ENCODE data around the genes PRORP, INSM2, SLC25A21 and CLEC14A.

DNA sequence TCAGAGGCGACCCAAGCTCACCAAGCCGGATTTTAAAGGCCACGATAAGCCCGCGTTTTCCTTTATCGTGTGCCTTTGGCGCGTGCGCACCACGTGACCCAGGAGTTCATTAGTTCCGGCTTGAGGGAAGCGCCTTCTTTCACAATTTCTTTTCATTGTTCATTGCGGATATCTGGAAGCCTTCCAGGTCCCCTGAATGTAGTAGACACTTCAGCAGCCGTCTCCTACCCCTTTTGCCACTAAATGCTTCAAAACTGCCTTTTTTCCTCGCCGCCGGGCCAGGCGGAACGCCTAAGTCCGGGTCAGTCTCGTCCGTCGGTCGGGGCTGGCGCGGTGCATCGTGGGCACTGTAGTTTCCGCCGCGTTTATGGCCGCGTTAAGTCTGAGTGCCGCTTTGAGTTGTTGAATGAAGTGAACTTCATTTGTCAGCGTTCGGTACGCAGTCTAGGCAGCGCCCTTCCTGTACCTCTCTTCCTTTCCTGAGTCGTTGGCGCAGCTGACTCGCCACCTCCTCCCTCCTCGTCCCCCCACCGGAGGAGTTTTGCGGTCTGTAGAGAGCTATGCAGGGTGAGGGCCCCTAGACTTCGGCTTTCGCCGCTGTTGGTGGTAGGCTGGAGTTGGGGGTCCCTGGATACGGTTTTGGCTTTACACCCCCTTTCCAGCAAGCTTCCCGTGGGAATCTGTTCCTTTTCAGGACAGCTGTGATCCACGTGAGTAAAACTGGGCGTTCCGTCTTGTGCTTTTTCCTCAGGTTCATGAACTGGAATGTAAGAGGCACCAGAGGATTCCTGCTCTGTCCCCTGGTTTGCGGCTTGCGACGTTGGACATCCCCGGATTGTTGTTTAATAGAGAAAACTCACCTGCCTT, at the start of gene PRORP:
TSS of gene PRORP (plus strand) at position 352 of the 867 bp plus-strand sequence.
- RRBS, result 1% methylated on average over 7 of the region's 55 CpGs

DNA sequence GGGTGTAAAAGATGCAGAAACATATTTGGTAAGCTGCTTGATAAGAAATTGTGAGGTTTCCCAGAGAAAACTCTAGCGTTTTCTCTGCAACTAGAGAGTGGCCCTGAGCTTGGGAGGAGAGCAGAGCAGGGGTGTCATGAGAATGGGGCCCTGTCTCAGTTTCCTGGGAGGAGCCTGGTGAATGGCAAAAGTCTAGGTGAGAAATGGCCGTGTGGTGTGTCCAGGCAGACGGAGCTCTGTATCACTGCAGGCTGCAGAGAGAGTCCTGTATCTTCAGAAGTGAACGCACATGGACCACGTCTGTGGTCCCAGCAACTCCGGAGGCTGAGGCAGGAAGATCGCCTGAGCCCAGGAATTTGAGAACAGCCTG, 51.2 kb downstream of the NFKBIA start:
- RRBS, result no CpG with 5 or more reads among the region's 7 CpGs

DNA sequence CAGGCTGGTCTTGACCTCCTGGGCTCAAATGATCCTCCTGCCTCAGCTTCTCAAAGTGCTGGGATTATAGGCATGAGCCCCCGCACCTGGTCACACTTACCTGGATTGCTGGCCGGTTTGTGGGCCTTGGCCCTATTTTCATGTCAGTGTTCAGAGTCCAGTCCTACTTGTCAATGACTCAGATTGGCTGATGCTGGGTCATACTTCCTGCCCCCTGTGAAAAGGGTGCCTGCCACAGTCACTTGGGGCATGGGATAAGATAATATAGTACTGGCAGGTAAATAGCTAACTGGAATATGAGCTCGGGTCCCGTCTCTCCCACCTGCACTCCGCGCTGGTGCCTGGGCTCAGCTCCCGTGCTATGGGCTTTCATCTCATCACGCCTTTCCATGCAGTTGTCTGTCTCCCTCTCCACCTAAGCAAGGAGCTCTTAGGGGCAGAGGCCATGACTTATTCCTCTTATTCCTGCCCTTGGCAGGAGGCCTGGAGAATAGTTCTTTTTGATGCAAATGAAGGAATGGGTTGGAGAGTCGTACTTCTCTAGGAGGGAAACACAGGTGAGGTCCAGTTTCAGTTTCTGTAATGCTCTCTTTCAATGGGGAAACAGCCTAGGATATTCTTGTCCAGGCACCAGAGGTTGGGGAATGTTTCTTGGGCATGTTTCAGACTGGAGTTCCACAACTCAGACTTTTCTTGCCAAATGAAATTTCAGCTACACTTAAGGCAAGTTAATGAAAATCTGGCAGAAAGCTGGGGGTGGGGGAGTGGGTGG, 7.1 kb downstream of the NFKBIA start:
- RRBS, result no CpG with 5 or more reads among the region's 9 CpGs

- RRBS, result no CpG with 5 or more reads among the region's 6 CpGs
These were observed 12.2 kb upstream of the NFKBIA start for GRCh38 chr14:35416743-35417248.

DNA sequence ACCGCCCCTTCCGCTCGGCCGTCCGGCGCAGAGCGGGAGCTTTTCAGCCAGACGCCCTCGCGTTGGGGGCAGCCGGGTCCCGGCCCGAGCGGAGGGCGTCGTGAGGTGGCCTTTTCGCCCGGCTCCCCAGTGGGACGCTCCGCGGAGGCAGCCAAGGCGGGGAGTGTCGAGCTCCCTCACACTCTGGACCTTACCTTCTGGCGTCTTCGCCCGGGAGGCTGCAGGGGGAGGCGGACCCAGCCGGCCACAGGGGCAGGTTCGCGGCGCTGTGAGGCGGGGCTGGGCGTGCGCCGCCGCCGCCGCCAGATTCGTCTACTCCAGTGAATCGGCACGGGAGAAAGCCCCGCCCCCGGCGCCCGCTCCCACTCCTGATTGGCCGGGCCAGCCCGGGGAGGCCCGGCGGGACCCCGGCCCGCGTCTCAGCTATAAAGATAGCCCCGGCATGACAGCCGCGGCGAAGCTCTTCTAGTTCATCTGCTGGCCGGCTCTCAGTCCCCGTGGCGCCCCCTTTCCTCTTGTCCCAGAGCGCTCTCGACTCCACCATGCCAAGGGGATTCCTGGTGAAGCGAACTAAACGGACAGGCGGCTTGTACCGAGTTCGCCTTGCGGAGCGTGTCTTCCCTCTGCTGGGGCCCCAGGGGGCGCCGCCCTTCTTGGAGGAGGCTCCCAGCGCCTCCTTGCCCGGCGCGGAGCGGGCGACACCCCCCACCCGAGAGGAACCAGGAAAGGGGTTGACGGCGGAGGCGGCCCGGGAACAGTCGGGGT, at the start of gene INSM2:
TSS of gene INSM2 (plus strand) at position 454 of the 765 bp plus-strand sequence.
- RRBS, result 3% methylated on average over 39 of the region's 82 CpGs

DNA sequence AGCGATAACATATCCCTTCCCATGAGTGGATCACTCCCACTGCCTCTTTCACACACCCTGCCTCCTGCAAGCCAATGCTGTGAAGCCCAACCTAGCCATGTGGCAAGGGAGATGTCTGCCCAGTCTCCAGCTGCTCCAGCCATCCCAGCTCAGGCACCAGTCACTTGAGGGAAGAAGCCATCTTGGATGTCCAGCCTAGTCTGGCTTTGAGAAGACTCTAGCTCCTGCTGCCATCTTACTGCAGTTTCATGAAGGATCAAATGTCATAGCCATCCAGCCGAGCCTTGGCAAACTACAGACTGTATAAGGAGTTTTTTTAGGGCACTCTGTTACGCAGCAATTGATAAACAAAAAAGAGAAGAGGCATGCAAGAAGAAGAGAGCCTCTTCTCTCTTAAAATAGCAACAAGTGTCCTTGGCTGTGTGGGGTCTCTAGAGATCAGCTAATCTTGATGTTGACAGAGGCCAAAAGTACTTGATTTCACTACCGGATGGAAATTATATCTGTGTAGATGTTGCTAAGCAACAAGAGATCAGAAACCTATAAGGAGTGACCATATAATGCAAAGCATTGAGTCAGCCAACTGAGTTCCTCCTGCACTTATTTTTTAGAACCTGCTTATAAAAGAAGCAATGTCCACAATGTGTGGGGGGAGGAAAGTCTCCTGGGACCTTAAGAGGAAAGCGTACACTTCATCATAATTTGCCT, 241.5 kb downstream of the BRMS1L start:
- RRBS, result no CpG with 5 or more reads among the region's 5 CpGs

DNA sequence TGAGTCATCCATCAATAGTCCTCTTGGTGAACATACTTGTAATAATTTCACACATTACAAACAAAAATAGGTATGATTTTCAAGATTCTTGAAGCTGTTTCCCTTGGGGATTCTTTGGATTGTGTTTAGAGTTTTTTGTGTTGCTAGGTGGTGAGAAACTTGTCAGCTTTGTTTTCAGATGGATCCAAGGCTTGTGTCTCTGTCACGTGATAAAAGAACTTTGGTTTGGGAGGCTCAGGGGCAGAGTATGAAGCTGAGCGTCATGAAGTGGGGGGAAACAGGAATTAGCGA, 243.0 kb downstream of the BRMS1L start:
- RRBS, result no CpG with 5 or more reads among the region's 3 CpGs

DNA sequence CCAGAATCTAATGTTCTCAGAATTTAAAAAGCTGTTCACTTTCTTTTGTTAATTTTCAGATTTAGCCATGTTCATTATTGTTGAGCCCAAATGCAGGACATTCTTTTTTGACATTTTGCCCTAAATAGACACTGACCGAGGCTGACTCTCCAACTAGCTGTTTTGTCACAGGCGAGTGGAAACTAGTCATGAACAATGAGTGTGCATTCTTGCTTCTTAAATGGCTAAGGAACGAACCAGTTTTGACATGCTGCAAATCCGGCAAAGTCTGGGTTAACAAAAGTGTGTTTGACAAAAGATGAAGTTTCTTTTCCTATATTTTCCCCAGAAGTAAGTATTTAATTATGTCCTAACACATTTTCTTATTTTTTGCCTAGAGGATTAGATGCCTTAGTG, 40.6 kb downstream of the MBIP start:
- RRBS, result no CpG with 5 or more reads among the region's 4 CpGs

- RRBS, result no CpG with 5 or more reads among the region's 42 CpGs
These were observed 12.1 kb downstream of the NKX2-1 start for GRCh38 chr14:36507760-36508579.

DNA sequence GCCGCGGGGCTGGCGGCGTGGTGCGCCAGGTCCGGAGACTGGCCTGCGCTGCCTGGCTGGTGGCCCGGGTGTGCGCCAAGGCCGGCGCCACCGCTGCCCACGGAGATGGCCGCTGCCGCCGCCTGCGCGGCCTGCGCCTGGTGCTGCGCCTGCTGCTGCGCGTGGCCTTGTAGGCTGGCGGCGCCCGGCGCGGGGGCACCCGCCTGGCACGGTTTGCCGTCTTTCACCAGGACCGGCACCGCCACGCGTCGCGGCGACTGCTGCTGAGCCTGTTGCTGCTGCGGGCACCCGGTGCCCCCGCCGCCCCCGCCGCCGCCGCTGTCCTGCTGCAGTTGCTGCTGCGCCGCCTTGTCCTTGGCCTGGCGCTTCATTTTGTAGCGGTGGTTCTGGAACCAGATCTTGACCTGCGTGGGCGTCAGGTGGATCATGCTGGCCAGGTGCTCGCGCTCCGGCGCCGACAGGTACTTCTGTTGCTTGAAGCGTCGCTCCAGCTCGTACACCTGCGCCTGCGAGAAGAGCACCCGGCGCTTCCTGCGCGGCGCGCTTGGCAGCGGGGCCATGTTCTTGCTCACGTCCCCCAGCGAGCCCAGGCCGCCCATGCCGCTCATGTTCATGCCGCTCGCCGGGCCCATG, 2.5 kb downstream of the NKX2-1 start:
- RRBS, result 4% methylated on average over 45 of the region's 75 CpGs

GRCh38 chr14:36655752-36656608, 5.7 kb upstream of the PAX9 start:
- RRBS, result 67% methylated on average over 3 of the region's 55 CpGs

GRCh38 chr14:37171591-37172907, at the start of gene SLC25A21:
Gene SLC25A21 (minus strand): TSS chr14:37172606.
- RRBS, result 3% methylated on average over 30 of the region's 73 CpGs

- RRBS, result no CpG with 5 or more reads among the region's 3 CpGs
These were observed 50.1 kb downstream of the MIPOL1 start for GRCh38 chr14:37247711-37248428.

- RRBS, result 14% methylated on average over 16 of the region's 62 CpGs
These were observed 3.0 kb downstream of the TTC6 start for GRCh38 chr14:37598162-37599100.

DNA sequence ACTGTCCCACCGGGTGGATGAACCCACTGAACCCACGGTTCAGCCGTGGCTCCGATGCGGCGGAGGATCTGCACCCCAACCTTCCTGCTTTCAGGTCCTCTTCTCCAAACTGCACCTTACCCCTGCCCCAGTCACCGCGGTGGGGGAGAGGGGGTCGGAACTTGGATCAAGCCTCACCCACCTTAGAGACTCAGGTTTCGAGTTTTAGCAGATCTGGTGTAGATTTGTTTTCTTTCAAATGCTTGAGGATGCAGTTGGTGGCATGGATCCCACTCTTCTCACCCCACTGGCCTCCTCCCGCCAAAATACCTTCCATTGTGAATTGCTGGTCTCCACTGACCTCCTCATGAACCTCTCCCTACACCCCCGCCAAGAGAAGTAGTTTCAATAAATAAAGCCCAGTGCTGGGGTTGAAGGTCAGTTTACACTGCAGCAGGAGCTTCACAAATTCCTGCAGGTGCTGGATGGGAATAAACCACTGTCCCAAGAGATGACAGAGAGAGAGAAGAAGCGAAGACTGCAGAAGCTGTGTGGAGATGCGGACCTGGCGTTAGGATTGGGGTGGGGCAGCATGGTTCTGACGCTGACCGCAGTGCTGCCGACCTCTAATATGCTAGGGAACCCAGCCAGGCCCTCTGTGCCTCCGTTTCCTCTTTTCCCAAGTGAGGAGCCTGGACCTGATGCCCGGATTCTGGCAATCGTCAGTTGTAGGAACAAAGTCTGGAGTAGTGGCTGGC, 7.3 kb downstream of the TTC6 start:
- RRBS, result no CpG with 5 or more reads among the region's 21 CpGs

DNA sequence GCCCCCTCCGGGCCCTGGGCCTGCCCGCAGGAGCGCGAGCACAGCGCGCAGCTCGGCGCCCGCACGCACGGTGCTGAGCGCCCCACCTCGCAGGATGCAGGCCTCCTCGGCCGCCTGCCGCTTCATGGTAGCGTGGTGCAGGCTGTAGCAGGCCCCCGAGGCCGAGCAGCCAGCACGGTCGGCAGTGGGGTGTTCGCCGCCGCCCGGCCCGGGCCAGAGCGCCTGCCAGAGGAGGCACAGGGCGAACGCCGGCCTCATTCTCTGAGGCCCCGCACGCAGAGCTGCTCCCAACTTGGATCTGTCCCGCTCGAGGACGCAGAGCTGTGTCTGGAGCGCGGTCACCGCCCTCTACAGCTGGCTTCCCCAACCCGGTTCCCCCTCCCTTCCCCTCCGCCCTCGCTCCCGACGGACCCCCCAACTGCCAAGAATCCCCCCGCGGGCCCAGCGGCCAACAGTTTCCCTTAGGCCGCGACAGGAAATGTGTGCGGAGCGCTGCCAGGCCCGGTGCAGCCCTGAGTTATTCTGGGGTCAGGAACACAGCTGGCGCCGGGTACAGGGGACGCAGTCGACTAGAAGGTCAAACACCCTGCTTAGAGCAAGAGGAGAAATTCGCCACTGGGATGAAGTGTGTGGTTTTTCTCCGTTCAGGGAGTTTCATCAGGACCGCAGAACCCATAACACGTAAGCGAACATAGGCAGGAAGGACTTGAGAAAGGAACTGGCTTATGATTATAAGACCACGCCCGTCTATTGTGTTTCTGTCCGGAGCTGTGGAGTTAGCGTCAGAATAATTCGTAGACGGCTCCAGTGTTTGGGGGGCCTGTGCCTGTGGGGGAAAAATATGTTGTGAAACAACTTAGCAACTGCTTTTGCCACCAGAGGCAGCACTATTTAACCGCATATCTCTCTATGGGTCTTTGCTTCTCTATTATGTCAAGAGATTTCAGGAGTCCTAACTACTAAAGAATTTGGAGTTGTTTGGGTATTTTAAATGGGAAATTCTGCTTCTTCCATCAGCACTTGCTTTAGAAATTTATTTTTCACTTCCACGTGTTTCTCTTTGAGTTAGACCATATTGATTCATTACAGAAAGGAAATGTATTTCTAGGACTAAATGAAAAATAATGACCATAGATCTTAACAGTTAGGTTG, at the start of gene CLEC14A:
TSS of gene CLEC14A (minus strand) at position 329 of the 1,152 bp plus-strand sequence.
- RRBS, result 19% methylated on average over 9 of the region's 68 CpGs

- RRBS, result no CpG with 5 or more reads among the region's 5 CpGs
These were observed 34.8 kb upstream of the CLEC14A start for GRCh38 chr14:38290589-38291140.

- RRBS, result no CpG with 5 or more reads among the region's 3 CpGs
These were observed 386.1 kb downstream of the SEC23A start for GRCh38 chr14:38716948-38717287.

GRCh38 chr14:38808635-38809515, 294.2 kb downstream of the SEC23A start:
- RRBS, result no CpG with 5 or more reads among the region's 7 CpGs

GRCh38 chr14:39023985-39024618, 78.9 kb downstream of the SEC23A start:
- RRBS, result no CpG with 5 or more reads among the region's 3 CpGs